ENCODE measurements around the genes KIF12, ATP6V1G1 and TEX48.

GRCh38 chr9:113542059-113542465, 78.5 kb downstream of the RGS3 start:
- PRO-cap = no peak

- PRO-cap = unidirectional peak, minus-strand start at chr9:113595127
Measured at GRCh38 chr9:113594959-113595434, 131.5 kb downstream of the RGS3 start.

- PRO-cap = unidirectional peak, minus-strand start at chr9:113655500
Measured at GRCh38 chr9:113655305-113655761, 191.8 kb downstream of the RGS3 start.

GRCh38 chr9:113675382-113676034, 200.6 kb upstream of the ZNF618 start:
- PRO-cap = no peak

DNA sequence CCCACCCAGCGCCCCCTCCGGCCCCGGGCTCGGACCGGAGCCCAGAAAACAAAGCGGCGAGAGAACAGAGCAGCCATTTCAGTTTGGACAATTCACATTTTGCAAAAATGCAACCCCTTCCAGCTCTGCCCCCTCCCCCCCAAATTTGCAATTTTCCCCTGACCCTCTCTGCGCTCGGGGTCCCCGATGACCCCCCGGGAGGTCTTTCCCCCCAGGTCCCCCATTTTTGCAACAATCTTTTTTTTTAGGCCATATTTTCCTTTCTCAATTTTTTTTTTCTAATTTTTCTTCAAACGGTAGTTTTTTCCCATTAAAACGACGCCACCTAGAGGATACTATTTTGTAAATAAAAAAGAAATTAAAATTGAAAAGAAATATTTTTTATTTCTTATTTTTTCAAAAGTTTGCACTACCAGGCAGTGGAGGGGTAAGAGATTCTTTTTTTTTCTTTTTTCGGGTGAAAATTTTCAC, 562 bp downstream of the ZNF618 start:
- PRO-cap = no peak

- PRO-cap = no peak
Measured at GRCh38 chr9:114074459-114075190, 3.5 kb downstream of the AMBP start.

- PRO-cap = bidirectional peak, plus-strand start at chr9:114099351, minus-strand start at chr9:114099286
Measured at GRCh38 chr9:114099185-114099660, at the start of gene KIF12. Gene KIF12, minus strand, starts transcription at chr9:114099292.

DNA sequence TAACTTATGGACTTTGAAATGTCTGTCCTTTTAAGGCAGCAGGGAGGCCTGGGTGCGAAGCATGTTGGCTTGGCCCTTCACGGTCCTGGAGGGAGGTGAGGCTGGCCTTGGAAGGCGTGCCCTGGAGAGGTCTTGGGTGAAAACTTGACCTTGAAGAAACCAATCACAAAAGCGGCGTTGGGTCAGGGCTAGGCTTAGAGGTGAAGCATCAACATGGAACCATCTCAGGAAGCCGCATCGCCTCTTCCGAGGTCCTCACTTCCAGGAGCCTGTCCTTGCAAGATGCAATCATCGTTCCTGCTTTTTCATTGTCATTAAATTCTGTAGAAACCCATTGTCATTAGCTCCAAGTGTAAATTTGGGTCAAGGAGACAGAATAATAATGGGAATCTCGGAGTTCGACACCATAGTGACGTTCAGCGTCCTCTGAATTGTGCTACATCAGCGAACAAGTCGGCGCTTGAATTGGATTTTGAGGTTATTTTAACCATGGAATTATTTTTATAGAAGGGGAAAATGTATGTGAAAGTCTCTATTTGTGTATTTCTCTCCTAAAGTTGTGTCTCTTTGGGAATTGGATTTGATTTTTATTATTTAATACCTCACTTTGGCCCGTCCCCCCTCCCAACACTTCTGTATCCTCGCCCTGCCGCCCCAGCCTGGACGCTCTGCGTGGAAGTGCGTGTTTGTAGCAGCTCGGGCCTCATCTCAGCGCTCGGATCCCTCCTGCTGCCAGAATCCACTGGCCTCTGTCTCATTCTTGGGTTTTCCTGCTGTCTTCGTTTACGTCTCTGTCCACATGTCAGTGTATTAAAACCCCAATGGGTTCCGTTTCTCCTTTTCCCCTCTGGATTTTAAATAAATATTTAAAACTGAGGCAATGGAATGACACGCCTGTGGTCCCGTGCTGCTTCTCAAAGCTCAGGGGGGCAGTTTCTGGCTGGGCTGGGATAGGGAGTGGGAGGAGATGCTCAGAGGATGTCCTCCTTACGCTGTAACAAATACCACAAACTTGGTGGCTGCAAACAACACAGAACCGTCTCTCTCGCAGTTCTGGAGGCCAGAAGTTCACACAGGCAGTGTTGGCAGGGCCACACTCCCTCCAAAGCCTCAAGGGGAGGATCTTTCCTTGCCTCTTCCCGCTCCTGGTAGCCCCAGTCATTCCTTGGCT, 10.9 kb upstream of the ORM1 start:
- PRO-cap = no peak

DNA sequence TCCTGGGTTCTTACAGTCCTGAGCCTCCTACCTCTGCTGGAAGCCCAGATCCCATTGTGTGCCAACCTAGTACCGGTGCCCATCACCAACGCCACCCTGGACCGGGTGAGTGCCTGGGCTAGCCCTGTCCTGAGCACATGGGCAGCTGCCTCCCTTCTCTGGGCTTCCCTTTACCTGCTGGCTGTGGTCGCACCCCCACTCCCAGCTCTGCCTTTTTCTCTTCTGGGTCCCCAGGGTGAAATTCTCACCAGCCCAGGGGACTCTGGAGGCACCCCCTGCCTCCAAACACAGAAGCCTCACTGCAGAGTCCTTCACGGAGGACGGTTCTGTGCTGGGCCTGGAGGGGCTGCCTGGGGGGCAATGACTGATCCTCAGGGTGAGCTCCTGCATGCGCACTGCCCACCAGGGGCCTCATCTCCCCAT, 256 bp downstream of the ORM2 start:
- PRO-cap = no peak

GRCh38 chr9:114330337-114331010, 805 bp downstream of the ORM2 start:
- PRO-cap = no peak

DNA sequence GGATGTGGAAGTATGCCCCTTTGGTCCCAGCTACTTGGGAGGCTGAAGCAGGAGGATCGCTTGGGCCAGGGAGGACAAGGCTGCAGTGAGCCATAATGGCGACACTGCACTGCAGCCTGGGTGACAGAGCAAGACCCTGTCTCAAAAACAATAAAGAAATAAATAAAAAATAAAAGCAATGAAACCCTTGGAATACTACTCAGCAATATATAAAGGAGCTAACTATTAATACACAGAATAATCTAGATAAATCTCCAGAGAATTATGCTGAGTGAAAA, 22.0 kb downstream of the ORM2 start:
- PRO-cap = no peak

- PRO-cap = no peak
Measured at GRCh38 chr9:114377068-114377640, 10.6 kb downstream of the AKNA start.

GRCh38 chr9:114386228-114386996, 1.4 kb downstream of the AKNA start:
- PRO-cap = bidirectional peak, plus-strand start at chr9:114387028, minus-strand start at chr9:114386750

DNA sequence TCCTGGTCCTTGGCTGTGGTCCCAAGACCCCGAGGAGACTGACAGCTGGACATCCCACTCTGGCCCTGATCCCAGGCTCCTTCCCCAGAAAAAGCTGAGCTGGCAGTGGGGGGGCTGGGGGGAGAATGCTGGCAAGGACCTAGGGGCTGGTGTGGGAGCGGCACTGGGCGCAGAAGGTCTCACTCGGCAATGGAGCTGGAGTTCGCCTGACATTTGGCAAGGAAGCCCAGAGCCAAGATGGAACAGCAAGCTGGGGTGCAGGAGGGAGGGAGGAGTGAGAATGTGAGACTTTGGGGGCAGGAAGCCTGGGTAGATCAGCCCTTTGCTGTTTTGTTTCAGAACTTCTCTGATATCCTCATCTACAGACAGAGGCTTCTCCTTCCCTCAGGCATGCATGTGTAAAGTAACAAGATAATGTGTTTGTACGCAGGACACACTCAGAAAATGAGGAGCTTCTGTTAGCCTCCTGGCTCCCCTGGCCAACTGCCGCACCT, 7.1 kb upstream of the AKNA start:
- PRO-cap = no peak

DNA sequence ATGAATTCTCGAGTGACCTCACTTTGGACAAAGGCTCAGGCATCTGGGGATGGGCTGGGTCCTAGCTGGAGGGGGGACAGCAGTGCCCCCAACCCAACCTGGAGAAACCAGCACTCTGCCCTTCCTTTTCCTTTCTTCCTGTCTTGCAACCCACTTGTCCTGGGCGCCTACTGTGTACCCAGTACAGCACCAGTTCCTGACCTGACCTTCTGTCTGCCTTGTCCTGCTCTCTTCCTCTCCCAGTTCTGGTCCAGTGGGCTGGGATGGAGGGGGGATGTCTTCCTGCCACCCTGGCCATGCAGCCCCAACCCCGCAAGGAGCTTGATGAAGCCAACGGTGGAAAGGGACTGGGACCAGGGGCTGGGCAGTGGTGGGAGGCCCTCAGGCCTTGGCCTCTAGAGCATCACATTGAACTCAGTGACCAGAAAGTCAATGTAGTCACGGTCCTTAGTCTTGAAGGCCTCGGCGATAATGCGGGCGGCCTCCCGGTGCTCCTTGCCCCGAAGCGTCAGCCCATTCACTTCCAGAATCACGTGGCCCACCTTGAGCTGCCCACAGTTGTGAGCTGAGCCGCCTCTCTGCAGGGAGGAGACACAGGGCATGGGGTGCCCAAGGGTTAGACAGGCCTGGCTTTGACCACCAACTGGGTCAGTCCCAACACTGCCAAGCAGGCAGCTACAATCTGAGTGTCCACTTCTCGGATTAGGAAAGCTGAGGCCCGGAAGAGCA, 14.7 kb upstream of the AKNA start:
- PRO-cap = no peak

- PRO-cap = bidirectional peak, plus-strand start at chr9:114587769, minus-strand start at chr9:114587600
Measured at GRCh38 chr9:114587259-114588174, at the start of gene ATP6V1G1. Gene ATP6V1G1, plus strand, starts transcription at chr9:114587769.

DNA sequence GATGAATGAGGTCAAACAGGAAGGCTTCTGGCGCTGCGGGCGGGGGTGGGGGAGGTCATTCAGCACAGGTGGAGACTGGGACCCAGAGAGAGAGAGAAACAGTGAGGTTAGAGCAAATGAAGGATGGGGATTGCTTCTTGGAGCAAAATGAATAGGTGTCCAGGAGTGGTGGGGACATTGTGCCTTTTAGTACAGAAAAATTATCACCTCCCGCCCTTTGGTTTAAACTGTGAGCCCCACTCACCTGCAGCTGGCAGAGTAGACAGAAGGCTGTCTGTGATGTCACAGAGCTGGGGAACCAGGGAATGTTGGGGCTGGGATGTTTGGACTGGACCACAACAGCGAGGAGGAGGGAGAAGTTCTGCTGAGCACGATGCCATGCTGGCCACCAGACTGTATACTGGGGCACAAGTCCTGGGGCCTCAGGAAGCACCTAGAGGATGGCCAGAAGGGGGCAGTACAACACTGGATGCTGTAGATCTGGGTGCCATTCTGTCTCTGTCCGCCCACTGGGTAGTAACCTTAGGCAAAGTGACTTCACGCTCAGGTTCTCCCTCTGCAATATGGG, at the start of gene TEX48:
TEX48 (minus strand) TSS at position 402 of the 568 bp plus-strand sequence.
- PRO-cap = no peak

DNA sequence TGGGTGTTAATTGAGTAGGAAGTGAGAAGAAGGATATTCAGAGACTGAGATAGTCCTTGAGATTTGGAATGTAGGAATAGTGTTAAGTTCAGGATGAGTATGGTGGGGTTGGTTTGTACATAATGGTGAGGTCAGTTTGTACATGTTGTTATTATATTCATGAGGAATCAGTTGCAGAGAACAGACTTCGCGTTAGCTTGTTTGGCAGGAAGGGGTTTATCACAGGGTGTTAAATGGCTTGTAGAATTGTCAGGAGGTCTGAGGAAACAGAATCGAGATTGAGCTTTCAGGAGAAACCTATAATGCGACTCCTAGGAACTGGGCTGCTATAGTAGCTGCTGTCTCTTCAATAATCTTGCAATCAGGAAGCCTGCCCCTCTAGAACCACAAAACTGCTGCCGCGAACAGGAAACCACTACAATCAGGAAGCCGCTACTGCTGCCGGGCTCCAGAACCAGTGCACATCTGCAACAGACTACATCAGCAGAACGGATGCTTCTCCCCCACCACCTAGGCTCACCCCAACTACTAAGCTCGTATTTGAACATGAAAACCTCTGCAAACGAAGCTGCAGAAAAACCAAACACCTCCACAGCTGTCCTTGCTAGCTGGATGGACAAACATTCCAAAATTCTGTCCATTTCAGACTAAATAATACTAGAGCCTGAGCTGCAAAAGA, 31.7 kb downstream of the TNFSF8 start:
- PRO-cap = no peak

DNA sequence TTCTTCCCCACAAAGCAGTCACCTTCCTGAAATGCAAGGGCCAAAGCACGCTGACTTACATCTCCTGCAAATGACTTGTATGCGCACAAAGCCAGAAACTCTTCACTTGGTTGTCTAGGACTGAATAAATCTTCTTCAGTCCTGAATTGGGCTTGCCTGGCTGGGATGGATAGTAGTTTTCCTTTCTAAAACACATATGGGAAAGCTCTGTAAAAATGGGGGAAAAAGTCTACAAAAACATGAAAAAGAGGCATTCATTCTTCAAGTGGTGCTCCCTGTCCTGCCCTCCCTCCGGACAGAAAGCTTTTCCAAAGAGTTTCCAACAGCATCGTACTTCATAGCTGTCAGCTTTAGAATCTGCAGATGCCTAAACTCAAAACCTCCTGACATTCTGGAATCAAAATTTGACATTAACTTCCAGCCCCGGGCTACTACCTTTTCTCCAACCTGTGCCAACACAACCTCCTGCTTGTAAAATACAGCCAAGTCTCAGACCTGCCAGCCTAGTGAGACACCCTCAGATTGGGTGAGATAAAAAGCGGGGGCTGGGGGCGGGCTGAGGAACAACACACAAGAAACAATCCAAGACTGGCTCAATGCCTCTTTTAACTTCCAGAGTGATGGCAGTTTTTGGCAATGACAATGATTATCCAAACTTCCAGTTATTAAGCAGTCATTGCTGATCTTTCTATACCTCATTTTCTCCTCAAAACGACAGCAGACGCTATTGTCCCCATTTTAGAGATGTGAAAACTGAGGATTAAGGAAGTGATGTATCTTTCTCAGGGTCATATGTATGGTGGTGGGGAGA, 1.4 kb downstream of the TNC start:
- PRO-cap = no peak

GRCh38 chr9:115135685-115136201, 17.8 kb upstream of the TNC start:
- PRO-cap = no peak

Measured in gallbladder (tissue), 1 donor.